Right atrium auricular region (tissue), 2 donors: ENCODE measurements around a stretch of chr2.

DNA sequence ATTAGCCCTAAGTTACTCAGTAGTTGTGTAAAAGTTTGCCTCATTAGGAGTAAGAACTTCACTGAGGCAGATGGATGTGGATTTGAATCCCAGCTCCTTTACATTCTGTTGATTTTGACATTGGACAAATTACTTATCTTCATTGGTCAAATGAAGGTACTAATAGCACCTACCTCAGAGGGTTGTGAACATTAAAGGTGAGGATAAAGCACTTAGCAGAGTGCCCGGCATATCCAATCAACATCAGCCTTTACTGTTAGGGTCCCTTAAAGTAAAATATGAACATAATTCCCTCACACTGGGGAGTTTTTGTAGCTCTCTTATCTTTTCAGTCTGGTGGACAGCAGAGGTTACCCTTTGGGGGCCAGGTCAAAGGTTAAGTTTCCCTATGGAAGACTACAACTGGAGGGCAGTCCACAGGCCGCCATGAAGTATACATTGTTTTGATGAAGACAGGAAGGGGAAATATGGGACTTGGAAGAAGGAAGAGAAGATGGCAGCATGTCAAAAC, 11.1 kb downstream of the ITGA6 start:
- PRO-cap, result no peak
- RAMPAGE, long total RNA, 2 experiments, result no peak in any of the 2 experiments

DNA sequence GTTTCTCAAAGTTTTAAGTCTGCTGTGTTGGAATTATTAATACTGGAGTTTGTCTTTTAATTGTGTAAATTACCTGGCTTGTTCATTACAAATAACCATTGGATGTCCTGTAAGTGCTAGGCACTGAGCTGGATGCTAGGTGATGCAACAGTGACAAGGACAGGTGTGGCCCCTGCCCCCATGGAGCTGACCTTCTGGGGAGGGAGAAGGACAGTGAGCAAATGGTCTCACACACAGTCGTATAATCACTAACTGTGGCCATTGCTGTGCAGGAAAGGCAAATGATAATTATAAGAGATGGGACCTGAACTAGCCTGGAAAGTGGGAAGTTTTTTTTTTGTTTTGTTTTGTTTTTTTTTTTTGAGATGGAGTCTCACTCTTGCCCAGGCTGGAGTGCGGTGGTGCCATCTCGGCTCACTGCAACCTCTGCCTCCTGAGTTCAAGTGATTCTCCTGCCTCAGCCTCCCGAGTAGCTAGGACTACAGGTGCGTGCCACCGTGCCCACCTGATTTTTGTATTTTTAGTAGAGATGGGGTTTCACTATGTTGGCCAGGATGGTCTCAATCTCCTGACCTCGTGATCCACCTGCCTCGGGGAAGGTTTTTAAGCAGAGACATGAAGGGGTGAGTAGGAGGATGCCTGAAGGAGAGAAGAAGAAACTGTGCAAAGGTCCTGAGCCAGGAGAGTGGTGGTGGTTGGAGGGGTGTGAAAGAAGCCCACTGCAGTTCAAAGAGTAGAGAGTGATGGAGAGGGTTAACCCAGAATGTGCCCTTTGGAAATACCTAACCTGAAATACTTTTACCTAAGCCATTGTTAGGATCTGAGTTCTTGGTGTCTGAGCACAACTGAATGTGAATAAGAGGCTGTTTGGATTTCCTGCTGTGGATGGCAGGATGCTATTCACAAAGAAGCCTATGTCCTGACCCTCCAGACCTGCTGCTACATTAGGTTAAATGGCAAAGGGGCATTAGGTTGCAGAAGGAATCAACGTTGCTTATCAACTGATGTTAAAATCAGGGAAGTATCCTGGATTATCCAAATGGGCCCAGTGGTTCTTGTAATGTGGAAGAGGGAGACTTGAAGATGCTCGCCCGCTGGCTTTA, 26.7 kb downstream of the ITGA6 start:
- PRO-cap, result no peak
- RAMPAGE, long total RNA, 2 experiments, result no peak in any of the 2 experiments

DNA sequence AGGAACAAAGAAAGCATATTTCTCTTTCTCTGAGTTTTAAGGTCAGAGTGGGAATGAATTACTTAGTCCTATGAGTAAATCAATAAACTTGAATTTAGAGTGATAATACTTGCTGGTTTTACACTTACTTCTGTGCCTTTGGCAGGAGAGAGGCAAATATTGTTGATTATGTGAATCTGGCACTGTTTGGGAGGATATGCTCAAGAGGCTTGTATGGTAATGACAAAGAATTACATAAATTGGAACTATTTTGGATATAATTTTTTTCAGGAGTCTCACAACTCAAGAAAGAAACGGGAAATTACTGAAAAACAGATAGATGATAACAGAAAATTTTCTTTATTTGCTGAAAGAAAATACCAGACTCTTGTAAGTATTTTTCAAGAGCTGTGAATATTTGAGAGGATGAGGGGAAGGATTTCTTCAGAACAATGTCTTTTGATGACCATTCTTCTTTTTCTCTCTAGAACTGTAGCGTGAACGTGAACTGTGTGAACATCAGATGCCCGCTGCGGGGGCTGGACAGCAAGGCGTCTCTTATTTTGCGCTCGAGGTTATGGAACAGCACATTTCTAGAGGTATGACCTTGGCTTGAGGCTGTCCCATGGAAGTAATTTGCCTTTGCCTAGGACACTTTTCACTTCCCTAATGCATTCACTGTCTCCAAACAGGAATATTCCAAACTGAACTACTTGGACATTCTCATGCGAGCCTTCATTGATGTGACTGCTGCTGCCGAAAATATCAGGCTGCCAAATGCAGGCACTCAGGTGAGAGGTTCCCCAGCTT, 63.6 kb downstream of the ITGA6 start:
- PRO-cap, result no peak
- RAMPAGE, long total RNA, 2 experiments, result no peak in any of the 2 experiments

GRCh38 chr2:172497853-172498335, 58.0 kb upstream of the PDK1 start:
- PRO-cap, result no peak
- RAMPAGE, long total RNA, 2 experiments, result no peak in any of the 2 experiments

DNA sequence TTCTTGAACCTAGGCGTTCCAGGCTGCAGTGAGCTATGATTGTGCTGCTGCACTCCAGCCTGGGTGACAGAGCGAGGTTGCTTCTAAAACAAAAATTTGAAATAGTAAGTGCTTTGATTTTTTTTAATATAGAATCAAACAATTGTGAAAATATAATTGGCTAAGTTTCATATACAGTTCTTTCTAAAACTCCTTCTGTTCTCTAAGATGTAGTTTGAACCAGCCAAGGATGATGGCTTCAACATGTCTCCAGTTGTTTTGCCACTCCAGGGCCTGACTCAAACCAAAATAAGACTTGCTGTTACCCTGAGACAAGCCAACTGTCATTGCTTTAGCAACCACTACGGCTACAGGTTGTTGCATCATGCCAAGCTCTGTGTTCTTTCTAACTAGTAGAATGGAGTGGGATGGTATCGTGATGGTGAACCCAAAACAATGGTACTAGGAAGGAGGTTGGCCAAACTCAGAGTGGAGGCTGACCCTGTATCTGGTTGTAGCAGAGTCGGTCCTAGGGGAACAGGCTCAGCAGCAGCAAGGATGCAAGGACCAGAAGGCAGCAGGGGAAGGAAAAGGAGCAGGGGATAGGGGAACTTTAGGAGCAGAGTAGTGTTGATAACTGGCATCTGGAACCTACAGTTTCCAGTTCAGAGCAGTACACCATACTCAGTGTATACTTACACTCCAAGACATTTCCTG, 51.5 kb downstream of the PDK1 start:
- PRO-cap, result no peak
- RAMPAGE, long total RNA, 2 experiments, result no peak in any of the 2 experiments

- PRO-cap, result bidirectional peak, plus-strand start at chr2:172860051, minus-strand start at chr2:172859907
- RAMPAGE, long total RNA, 2 experiments, result start-site peak on the plus strand in 1 of 2 experiments, at chr2:172860059-172860165 at its widest, 15 reads per replicate
Observed at GRCh38 chr2:172859563-172860480, 124.2 kb downstream of the RAPGEF4 start.

DNA sequence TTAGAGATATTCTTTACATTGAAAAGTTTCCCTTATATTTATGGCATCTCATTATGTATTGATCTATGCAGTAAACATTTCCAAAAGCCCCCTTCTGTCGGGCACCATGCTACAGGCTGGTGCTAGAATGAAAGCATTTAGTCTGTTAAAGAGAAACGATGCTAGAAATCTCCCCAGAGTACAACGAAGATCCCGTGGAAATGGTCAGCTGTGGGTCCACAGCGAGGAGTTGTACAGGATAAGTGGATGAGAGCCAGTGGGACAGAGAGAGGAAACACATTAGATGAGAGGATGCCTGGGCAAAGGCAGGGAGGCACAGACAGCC, 157.3 kb downstream of the RAPGEF4 start:
- PRO-cap, result no peak
- RAMPAGE, long total RNA, 2 experiments, result no peak in any of the 2 experiments

GRCh38 chr2:172925279-172926187, 150.1 kb upstream of the MAP3K20 start:
- PRO-cap, result no peak
- RAMPAGE, long total RNA, 2 experiments, result no peak in any of the 2 experiments

GRCh38 chr2:172927490-172928531, 147.8 kb upstream of the MAP3K20 start:
- PRO-cap, result bidirectional peak, plus-strand start at chr2:172928154, minus-strand start at chr2:172928011
- RAMPAGE, long total RNA, 2 experiments, result no peak in any of the 2 experiments

DNA sequence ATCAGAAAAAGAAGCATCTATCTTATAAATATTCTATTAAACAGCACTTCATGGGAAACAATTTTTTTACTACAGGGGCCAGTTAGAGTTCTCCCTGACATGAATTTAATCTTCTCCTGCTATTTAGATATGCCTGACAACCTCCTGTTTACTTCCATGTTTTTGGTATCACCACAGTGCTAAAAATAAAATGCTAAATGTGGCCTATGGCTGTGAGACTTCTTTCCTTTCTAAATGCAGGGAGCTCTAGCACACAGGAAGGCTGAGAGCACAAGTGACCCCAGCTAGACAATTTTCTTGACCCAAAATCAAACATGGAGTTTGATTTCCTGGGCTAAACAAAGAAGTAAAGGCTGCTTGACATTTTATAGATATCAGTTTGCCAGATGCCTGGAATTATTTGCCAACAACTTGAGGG, 47.9 kb upstream of the MAP3K20 start:
- PRO-cap, result unidirectional peak, plus-strand start at position 233 of the sequence
- RAMPAGE, long total RNA, 2 experiments, result no peak in any of the 2 experiments

GRCh38 chr2:173192064-173192539, 116.5 kb downstream of the MAP3K20 start:
- PRO-cap, result no peak
- RAMPAGE, long total RNA, 2 experiments, result no peak in any of the 2 experiments

- PRO-cap, result no peak
- RAMPAGE, long total RNA, 2 experiments, result no peak in any of the 2 experiments
Observed at GRCh38 chr2:173214012-173214604, 138.5 kb downstream of the MAP3K20 start.

DNA sequence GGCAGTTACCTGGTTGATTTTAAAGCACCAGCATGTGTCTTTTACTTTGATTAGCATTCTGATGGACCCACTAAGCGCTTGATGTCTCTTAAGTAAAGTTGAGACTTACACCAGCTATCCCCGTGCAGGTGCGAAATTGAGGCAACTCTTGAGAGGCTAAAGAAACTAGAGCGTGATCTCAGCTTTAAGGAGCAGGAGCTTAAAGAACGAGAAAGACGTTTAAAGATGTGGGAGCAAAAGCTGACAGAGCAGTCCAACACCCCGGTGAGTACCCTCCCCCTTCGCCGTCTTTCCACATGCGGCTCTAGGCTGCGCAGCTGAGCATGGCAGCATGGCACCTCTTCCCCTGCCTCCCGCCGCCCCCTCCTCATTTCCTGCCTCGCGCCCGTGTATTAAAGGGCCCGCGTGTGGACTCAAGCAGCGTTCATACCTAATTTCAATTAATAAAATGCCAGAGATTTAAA, 137.7 kb upstream of the CDCA7 start:
- PRO-cap, result no peak
- RAMPAGE, long total RNA, 2 experiments, result start-site peak on the plus strand in 1 of 2 experiments, centred at position 191 of the sequence, 296 reads per replicate

GRCh38 chr2:173264370-173265227, 90.1 kb upstream of the CDCA7 start:
- PRO-cap, result no peak
- RAMPAGE, long total RNA, 2 experiments, result no peak in any of the 2 experiments

DNA sequence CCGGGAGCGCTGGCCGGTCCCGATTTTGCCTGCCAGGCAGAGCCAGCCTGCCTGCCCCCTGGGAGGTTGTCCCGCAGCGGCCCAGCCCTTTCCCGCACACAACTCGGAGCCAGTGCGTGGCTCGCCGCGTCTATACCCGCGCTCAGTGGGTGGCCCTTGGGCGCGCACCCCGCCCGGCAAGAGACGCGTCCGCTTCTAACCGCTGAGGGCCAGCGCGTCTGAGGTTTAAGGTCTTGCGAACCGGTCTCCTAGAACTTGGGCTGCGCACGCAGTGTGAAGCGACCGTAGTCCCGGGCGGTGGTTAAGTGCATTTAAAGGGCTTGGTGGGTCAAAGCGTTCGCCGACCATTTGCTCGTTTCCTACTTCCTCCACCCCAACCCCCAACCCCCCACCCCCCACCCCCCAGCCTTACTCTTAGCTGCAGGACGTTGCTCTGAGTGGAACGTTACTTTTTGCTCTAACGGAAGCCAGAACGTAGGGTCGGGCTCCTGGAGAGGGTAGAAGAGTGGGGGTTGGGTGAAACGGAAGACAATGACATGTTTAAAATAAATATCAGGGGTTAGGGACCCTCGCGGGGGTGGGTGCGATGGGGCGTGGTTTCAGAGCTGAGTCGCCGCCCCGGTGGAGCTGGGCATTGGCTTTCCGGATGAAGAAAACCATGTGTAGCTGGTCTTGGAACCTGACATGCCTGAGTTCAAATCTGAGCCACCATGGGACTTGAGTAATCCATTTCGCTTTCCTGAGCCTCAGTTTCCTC, 792 bp downstream of the CDCA7 start:
- PRO-cap, result no peak
- RAMPAGE, long total RNA, 2 experiments, result no peak in any of the 2 experiments

DNA sequence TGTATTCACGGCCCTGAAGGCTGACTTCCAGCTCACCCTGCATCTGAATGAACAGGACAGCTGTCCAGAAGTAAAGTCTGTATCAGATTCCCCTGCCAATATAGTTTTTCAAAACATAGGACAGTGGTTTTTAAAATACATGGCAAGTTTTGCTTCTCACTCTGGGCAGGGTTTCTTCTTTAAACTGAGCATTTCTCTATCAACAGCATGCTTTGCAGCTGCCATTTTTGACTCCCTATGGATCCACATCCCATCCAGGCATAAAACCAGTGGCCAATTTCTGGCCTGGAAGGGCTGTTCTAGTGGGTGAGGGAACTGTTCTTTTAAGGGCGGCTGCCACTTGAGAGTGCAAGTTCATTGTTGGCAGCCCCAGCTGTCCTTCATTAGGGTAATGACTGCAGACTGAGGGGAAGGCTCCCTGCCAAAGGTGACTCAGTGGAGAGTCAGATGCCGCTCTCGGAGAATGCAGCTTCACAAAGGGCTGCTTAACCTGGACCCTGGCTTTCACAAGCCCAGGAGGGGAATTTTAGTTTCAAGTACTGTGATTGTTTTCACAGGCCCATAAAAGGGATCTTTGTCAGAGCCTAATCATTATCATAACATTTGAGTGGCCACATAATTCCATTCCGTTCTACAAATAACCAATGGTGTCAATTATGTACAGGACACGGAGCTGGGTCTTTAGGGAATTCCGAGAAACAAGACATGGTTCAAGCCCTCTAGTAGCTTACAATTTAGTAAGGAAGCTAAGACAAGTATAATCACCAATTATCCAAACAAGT, 235.6 kb downstream of the CDCA7 start:
- PRO-cap, result no peak
- RAMPAGE, long total RNA, 2 experiments, result no peak in any of the 2 experiments

GRCh38 chr2:173874877-173875369, 90.2 kb downstream of the SP3 start:
- PRO-cap, result no peak
- RAMPAGE, long total RNA, 2 experiments, result no peak in any of the 2 experiments

DNA sequence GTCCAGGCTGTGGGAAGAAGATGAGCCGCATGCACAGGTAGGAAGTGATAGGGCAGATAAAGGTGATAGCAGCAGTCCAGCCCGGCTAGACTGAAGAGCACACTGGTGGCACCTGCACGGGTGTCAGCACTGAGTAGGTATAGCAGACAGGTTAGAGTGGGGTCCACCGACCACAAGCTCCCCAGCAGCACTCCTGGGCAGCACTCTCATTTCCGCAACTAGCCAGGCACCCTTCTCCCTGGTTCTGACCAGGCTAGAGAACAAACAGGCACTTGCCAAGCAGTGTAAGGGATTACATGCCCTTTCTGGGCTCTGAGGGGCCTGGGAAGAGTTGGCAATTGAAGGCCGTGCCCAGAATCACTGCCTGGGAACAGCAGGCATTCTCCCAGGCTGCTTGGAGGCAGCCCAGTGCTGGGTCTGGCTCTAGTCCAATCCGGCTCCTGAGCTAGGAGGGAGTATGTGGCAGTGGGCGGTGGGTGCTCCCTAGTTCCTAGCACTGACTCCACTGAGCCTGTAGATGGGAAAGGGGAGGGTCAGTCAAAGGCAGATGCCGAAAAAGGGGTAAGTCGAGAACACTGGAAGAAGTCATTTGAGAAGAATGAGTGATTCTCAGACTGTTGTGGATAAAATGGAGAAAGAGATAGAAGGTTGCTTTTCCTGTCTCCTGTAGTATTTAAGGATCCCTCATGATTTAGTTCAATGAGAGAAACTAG, 34.1 kb upstream of the SP3 start:
- PRO-cap, result no peak
- RAMPAGE, long total RNA, 2 experiments, result no peak in any of the 2 experiments

- PRO-cap, result no peak
- RAMPAGE, long total RNA, 2 experiments, result no peak in any of the 2 experiments
Observed at GRCh38 chr2:174039654-174040128, 74.5 kb upstream of the SP3 start.

DNA sequence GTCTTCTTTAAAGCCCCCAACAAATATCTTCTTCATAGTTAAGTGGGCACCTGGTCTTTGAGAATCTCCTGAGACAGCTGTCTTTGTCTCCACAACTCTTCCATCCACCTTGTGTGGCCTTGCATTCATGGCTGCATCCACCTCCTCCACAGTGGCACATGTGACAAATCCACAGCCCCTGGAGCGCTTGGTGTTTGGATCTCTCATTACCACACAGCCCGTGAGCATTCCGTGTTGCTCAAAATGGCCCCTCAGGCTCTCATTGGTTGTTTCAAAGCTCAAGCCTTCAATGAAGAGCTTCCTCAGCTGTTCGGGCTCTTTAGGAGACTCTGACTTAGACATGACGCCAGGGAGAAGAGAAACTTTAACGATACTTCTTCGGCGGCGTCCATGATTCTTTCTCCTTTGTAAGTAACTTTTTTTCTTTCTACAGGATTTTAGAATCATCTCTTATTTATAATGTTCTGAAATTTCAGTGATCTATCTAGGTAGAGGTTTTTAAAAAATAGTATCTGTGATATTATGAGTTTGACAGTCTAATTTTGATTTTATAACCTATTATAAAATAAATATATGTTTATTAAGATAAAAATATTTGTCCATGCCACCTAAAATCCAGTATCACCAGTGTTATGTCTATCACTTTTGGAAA, 24.0 kb upstream of the SP9 start:
- PRO-cap, result no peak
- RAMPAGE, long total RNA, 2 experiments, result no peak in any of the 2 experiments